HTERT-HM (cell line): ENCODE results near the genes CLGN, TBC1D9, GAB1 and SMARCA5.

DNA sequence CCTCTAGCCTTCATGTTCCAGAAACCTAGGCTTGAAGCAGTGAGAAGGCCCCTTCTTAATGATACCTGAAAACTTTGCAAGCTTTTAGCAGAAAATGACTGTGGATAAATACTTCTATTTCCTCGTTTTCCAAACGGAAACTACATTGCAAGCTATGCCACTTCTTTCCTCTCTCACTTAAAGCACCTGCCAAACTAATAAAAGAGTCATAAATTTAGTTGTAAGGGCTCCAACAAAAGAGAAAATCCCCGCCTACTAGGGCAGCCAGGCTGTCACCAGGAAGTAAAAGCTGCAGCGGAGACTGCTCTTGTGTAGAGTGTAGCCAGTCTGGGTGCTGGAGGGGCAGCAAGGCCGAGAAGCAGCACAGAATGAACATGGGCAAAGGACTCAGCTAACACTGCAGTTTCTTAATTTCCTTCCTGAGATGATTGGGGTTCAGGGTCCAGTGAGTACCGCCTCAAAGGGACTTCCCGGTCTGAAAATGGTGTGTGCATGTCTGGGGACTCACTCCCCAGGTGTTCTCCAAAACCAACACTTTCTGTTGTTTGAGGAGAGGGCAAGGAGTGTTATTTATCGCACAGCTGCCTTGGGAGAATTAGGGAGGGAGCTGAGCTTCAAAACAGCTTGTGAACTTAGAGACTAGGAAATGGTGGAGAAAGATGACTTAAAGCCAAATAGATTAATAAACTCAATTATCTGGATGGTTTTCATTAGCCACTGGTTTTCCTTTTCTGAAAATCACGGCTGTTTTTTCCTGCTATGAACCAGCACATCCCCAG lies 89.4 kb upstream of the MAML3 start:
- RRBS = no CpG with 5 or more reads among the region's 9 CpGs

DNA sequence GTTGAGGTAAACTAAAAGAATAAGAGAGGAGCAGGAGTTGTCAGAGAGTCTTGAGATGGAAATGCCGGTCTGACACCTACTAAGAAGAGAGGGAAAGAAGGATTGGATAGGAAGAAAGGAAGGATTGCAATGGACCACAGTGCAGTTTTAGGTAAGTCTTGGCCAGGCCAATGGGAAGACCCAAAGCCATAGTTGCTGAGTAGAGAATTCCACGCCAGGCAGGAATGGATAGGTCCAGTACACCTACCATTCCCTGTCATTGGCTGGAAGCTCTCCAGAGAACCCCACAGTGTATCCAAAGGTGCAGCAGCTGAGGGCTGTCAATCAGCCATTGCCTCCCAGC lies 80.1 kb upstream of the SCOC start:
- RRBS = no CpG with 5 or more reads among the region's 2 CpGs

DNA sequence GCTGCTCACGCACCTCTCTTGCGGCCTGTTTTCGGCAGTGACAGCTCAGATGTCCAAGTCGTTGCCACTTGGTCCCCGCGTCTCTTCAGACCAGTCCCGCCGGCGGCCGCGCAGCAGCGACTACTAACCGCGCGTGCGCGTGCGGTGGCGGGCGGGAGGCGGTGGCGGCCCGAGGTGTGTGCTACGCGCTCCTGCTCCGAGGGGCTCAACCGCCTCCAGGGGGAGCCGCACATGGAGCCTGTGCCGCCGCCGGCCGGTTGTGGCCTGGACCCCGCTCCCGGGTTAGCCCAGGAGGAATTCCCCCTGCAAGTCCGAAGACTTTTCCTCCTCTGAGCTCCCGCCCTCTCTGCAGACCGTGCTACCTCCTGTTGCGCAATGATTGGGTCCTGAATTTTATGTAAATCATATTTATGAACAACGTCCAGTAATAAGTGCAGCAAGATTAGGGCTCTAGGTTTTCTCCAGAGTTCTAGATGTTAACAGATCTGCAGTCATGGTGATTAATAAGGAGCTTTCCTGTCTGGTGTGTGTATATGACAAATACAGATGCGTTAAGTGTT lies at the start of gene CLGN:
Gene CLGN (minus strand): TSS at position 125 of the 560 bp plus-strand sequence.
- RRBS = 3% methylated on average over 8 of the region's 40 CpGs

GRCh38 chr4:140603136-140603795 lies 34.5 kb upstream of the UCP1 start:
- RRBS = no CpG with 5 or more reads among the region's 4 CpGs

GRCh38 chr4:140642462-140642810 lies 73.7 kb upstream of the UCP1 start:
- RRBS = no CpG with 5 or more reads among the region's 6 CpGs

DNA sequence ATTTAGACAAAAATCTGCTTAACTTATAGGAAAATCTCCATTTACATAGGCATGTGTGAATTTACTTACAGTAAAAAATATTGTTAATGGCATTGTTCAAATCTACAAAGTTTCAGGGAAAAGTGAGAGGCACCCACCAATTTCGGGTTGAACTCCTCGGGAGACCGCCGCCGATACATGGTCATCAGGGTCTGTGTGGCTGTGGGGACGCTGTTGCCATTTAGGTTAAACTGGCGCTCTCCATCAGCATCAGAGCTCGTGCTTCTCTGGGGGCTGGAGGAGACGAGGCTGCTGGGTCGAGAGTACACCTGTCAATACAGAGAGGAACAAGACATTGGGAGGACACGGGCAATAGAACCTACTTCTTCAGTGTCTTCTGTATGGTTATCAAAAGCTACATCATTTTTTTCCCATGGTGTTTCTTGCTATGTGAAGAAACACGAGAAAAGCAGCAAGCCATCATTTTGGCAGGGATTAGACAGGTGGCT lies 86.6 kb downstream of the TBC1D9 start:
- RRBS = no CpG with 5 or more reads among the region's 12 CpGs

DNA sequence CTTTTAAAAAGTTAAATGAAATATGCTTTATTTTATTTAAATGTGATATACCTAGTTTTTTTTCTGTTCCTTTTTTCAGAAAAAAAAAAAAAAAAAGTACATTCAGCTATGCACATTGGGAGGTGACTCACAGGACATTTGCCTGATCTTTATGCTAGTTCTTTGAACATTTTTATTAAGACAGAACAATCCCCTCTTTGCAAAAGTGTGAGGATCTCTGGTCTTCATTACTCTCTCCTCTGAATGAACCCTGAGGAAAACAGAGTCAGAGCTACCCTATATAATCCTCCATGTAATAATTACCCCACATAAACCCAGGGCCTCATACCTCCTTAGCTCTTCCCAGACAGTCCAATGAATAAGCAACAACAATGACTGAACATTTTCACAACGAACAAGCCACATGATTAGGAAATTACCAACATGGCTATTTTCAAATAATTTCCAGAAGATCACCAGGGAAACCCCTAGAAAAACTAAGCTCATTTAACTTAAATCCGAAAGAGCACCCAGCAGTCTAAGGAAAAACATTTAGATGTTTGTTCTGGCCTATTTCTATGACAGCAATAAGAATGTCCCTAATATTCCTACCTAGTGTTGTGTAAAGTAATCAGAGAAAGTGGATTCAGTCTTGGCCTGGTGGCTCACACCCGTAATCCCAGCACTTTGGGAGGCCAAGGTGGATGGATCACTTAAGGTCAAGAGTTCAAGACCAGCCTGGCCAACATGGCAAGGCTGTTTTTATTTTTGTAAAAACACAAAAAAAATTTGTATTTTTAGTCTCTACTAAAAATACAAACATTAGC lies 37.8 kb downstream of the TBC1D9 start:
- RRBS = no CpG with 5 or more reads among the region's 3 CpGs

GRCh38 chr4:140756260-140757449 lies at the start of gene TBC1D9:
Gene TBC1D9 (minus strand): TSS chr4:140756385.
- RRBS = under 1% methylated on average over 32 of the region's 89 CpGs

GRCh38 chr4:141112473-141113426 lies 20.5 kb downstream of the RNF150 start:
- RRBS = no CpG with 5 or more reads among the region's 13 CpGs

DNA sequence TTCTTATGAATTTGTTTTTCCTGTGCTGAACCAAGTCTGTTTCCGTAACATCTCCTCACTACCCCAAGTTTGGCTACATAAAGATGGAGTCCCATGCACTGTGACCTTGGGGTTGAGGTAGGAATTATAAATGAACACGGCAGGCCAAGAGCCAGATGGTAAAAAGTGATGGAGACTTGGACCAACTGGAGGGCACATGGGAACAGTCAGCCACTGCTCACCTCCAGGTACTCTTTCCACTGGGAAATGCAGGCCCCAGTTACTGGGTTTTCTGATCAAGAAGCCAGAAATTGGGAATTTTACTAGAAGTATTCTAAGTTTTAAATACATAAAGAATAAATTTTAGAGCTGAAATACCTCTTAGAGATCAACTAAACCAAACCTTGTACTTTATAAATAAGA lies 6.8 kb downstream of the RNF150 start:
- RRBS = no CpG with 5 or more reads among the region's 2 CpGs

DNA sequence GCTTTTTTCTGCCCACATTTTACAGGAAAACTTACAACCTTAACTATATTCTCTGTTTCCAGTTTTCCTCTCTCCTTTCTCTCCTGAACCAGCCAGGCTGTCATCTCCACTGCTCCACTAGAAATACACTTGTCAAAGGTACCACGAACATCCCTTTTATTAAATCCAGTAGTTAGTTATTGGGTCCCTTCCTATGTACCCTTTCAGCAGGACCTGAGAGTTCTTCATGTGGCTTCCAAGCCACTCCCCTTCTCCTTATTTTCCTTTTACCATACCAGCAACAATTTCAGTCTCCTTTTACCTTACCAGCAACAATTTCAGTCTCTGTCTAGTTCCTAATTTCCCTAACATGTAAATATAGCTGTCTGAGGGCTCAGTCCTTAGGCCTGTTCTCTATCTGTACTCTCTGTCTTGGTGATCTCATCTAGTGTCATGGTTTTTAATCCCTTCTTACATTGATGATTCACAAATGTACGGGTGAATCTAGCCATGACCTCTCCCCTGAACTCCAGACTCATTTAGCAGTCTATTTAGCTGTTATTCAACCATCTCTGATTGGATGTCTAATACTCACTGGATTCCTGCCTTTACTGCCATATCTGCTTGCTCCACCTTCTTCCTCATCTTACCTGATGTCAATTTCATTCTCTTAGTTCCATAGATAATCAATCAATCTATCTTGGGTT lies 7.1 kb downstream of the IL15 start:
- RRBS = no CpG with 5 or more reads among the region's 2 CpGs

- RRBS = no CpG with 5 or more reads among the region's 1 CpG
Measured at GRCh38 chr4:142125316-142125935, 489.0 kb downstream of the IL15 start.

- RRBS = no CpG with 5 or more reads among the region's 12 CpGs
Measured at GRCh38 chr4:142435646-142436615, 410.2 kb downstream of the INPP4B start.

GRCh38 chr4:142567204-142567655 lies 278.9 kb downstream of the INPP4B start:
- RRBS = no CpG with 5 or more reads among the region's 5 CpGs

DNA sequence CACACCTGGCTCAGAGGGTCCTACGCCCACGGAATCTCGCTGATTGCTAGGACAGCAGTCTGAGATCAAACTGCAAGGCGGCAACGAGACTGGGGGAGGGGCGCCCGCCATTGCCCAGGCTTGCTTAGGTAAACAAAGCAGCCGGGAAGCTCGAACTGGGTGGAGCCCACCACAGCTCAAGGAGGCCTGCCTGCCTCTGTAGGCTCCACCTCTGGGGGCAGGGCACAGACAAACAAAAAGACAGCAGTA lies 84.2 kb upstream of the USP38 start:
- RRBS = no CpG with 5 or more reads among the region's 9 CpGs

GRCh38 chr4:143336721-143337516 lies at the start of gene GAB1:
Gene GAB1 (plus strand): TSS chr4:143336876.
- RRBS = under 1% methylated on average over 52 of the region's 85 CpGs

- RRBS = no CpG with 5 or more reads among the region's 8 CpGs
Measured at GRCh38 chr4:143355275-143356178, 18.9 kb downstream of the GAB1 start.

- RRBS = no CpG with 5 or more reads among the region's 9 CpGs
Measured at GRCh38 chr4:143417892-143418563, 81.4 kb downstream of the GAB1 start.

- RRBS = under 1% methylated on average over 23 of the region's 89 CpGs
Measured at GRCh38 chr4:143513406-143514359, at the start of gene SMARCA5. Gene SMARCA5 (plus strand): TSS chr4:143513702.

DNA sequence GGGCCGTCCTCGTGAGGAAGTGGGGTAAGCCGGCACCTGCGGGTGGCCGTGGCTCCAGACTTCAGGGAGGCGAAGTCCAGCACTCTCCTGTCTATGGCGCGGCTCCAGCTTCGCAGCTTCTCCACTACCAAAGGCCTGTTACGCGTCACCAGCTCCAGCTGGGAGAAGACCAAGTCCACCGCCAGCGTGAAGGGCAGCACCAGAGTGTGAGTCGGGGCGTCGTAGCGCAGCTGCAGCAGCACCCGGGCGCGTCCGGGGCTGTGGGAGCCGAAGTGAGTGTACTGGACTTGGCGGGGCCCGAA lies 504 bp downstream of the FREM3 start:
- RRBS = 9% methylated on average over 7 of the region's 24 CpGs